CMK (cell line): ENCODE results near the gene POLR1F.

GRCh38 chr7:17009188-17009895 lies 127.6 kb upstream of the AGR3 start:
- RRBS: no CpG with 5 or more reads among the region's 3 CpGs

- RRBS: no CpG with 5 or more reads among the region's 8 CpGs
Measured at GRCh38 chr7:17312657-17313770, 14.6 kb downstream of the AHR start.

GRCh38 chr7:17330673-17331381 lies 32.4 kb downstream of the AHR start:
- RRBS: no CpG with 5 or more reads among the region's 2 CpGs

DNA sequence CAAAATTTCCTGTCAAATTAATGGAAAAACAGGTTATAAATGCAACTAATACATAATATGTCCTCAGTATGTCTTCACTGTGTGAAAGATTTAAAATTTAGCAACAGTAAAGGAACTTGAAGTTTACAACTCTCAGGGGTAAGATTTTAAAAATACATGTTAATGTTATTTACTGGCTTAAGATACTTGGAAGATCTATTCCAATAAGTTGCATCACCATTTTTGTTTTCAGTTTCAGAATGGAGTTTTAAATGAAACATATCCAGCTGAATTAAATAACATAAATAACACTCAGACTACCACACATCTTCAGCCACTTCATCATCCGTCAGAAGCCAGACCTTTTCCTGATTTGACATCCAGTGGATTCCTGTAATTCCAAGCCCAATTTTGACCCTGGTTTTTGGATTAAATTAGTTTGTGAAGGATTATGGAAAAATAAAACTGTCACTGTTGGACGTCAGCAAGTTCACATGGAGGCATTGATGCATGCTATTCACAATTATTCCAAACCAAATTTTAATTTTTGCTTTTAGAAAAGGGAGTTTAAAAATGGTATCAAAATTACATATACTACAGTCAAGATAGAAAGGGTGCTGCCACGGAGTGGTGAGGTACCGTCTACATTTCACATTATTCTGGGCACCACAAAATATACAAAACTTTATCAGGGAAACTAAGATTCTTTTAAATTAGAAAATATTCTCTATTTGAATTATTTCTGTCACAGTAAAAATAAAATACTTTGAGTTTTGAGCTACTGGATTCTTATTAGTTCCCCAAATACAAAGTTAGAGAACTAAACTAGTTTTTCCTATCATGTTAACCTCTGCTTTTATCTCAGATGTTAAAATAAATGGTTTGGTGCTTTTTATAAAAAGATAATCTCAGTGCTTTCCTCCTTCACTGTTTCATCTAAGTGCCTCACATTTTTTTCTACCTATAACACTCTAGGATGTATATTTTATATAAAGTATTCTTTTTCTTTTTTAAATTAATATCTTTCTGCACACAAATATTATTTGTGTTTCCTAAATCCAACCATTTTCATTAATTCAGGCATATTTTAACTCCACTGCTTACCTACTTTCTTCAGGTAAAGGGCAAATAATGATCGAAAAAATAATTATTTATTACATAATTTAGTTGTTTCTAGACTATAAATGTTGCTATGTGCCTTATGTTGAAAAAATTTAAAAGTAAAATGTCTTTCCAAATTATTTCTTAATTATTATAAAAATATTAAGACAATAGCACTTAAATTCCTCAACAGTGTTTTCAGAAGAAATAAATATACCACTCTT lies 44.7 kb downstream of the AHR start:
- RRBS: no CpG with 5 or more reads among the region's 5 CpGs

GRCh38 chr7:17344979-17345593 lies 46.6 kb downstream of the AHR start:
- RRBS: no CpG with 5 or more reads among the region's 10 CpGs

GRCh38 chr7:18086420-18087445 lies 59.1 kb upstream of the PRPS1L1 start:
- RRBS: 95% methylated on average over 13 of the region's 117 CpGs

- RRBS: no CpG with 5 or more reads among the region's 3 CpGs
Measured at GRCh38 chr7:18508299-18508804, 12.8 kb downstream of the HDAC9 start.

- RRBS: no CpG with 5 or more reads among the region's 2 CpGs
Measured at GRCh38 chr7:18638590-18638884, 143.0 kb downstream of the HDAC9 start.

DNA sequence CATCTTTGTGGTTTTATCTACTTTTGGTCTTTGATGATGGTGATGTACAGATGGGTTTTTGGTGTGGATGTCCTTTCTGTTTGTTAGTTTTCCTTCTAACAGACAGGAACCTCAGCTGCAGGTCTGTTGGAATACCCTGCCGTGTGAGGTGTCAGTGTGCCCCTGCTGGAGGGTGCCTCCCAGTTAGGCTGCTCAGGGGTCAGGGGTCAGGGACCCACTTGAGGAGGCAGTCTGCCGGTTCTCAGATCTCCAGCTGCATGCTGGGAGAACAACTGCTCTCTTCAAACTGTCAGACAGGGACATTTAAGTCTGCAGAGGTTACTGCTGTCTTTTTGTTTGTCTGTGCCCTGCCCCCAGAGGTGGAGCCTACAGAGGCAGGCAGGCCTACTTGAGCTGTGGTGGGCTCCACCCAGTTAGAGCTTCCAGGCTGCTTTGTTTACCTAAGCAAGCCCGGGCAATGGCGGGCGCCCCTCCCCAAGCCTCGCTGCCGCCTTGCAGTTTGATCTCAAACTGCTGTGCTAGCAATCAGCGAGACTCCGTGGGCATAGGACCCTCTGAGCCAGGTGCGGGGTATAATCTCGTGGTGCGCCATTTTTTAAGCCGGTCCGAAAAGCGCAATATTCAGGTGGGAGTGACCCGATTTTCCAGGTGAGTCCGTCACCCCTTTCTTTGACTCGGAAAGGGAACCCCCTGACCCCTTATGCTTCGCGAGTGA lies 49.1 kb upstream of the FERD3L start:
- RRBS: no CpG with 5 or more reads among the region's 20 CpGs

DNA sequence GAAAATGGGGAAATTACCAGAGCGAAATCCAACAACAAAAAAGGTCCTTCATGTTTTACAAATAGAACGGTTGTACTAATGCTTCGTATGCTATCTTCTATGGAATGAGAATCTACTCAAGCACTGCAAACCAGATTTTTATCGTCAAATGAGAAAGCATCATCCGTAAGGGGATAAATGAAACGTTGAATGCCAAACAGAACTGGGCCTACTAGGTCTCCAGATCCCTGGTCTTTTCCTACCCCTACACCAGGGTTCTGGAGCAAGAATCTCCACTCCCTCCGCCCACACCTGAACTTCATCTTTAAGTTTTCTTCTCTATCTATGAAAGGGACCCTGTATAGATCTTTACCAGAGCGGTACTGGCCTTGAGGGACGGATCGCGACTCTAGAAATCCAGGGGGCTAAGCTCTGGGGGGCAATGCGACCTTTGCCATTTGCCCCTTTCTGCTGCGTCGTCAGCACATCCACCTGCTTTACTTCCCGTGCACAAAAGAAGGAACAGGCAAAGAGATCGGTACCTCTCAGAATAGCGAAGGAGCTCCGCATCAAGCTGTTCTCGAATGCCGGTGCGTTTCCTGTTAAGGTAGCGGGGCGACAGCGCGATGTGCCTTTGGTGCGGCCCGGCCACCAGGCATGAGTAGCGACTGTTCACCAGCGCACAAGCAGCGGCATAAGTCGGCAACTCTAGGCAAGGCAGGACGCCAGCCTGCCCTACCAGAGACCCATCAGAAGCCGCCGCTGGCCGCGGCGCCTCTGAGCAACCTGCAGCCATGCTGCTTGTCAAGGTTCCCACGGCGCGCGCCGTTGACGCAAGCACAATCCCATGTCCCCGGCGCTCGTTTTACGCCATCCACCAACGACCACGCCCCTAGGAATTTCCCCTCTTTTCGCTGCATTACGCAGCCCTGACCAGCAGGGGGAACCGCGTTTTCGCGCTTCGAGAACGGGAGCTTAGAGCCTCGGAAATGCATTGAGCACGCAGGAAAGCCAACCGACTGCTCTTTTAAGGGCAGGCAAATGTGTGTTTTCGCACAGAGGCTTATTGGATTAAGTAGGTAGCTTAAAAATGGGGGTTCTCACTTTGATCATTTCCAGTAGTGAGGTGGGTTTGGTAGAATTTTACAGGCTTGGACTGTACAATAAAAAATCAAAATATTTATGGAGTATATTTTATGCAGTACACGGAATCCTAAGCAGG lies at the start of gene POLR1F:
POLR1F (minus strand) TSS at position 796 of the 1,201 bp plus-strand sequence.
- RRBS: 1% methylated on average over 8 of the region's 62 CpGs

DNA sequence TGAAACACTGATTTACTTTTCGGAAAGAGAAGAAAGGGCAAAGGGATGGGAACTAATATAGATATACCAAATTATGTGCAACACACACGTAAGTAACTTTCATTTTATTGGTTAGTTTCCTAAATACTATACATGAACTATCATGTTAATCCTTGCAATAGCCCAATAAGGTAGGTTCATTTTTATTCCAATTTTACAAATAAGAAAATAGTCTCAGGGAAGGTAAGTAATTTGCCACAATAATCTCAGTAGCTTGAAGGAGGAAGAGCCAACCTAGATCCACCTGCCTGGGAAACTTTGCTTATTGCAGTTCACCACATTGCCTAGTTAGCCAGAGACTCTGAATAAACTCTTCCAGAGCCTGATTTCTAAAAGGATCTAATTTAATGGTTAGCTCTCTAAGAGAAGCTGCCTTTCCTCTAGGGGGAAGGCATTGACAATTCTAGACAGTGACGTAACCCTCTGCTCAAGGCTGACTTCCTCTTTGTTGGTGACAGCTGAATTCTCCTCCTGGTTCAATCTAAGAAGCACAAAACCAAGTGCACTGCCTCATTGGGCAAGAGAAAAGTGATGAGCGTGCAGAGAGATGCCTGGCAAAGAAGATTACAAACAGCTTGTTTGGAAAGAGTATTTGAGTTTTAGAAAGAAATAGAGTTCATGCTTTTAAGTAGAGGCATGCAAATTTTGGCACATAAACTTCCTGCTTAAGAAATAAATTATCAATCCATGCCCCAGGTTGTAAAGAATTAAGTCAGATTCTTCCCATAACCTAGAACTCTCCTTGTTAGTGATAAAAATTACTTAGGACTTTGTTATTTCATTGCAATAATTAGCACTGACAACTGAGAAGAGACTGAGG lies 102.8 kb downstream of the MACC1 start:
- RRBS: no CpG with 5 or more reads among the region's 4 CpGs

- RRBS: no CpG with 5 or more reads among the region's 21 CpGs
Measured at GRCh38 chr7:20120534-20121818, 96.2 kb downstream of the MACC1 start.

DNA sequence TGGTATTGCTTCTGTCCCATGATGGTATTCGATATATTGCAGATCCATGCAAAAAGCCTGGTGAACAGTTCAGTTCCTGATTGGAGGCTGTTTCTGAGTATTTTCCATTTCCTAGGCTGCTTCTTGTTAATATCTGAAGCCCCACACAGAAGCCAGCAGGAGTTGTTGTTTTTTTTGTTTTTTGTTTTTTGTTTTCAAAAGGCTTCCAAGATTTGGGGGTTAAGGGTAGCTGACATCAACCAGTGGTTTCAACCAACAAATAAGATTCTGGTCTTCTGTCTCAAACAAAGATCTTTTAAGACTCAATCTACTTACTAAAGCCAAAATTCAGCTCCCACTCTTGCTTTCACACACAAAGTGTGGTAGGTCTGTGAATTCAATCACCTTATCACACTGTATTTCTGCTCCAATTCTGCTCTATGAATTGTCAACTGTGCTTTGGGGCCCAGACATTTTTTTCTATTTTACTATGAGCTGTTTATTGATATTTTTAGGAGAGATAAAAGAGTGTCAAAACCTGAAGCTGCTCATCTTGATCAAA lies 37.6 kb downstream of the MACC1 start:
- RRBS: no CpG with 5 or more reads among the region's 1 CpG

DNA sequence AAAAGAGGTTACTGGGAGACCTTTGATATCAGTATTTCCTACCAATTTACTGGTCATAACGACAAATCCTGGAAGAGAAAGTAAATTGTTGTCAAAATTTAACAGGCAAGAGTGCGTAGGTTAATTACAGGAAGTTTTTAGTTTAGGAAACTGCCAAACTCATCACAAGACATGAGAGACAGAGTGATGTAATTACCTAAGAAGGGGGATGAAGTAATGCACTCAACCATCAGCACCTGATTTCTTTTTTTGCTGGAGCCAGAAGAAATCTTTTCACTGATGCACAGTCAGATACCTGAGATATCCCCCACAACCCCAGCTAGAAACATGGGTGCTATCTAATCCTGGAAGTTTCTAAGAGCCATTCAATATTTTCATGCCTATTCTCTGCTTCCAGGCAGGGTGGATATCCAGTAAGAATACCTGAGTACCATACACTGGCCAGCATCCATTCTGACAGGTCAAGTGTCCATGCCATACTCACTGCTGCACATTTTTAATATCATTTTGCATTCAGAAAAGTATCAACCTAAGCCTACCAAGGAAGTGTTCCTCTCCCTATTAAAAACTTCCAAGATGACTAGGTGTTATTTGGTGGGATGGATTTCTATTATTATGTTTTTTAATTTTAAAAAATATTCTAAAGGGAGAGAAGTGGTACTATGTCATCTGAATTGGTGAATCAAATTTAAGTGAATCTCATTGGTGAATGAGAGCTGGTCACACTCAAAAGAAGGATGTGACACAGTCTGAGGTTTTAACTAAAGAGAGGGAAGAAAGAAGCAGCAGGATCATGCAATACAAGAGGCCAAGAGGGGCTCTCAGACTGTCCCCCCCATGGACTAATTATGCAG lies 16.5 kb downstream of the MACC1 start:
- RRBS: no CpG with 5 or more reads among the region's 2 CpGs

- RRBS: no CpG with 5 or more reads among the region's 2 CpGs
Measured at GRCh38 chr7:20296589-20296788, 34.2 kb upstream of the ITGB8 start.

DNA sequence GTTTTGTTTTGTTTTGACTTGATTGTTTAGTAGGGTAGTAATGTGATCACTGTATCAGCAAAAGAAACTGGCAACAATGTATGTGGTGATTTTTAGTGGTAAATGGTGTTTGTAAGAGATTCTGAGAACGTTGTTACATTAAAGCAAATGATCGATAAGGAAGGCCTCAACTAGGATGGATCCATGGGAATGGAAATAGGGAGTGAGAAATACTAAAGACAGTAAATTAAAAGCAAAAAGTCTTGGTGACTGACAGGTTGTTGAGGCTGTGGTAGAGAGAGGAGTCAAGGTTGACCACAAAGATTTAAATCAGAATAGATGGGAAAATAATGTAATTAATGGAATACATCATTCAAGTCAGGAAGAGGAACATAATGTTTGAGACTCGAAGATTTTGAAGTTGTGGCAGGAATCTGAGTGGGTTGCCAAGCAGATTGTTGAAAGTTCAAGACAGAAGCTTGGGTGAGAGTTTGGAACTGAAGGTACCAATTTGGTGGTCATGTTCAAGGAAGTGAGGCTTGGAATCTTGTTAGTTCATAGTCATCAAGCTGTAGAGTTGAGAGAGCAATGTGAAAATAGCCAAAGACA lies 16.7 kb downstream of the ITGB8 start:
- RRBS: no CpG with 5 or more reads among the region's 3 CpGs

DNA sequence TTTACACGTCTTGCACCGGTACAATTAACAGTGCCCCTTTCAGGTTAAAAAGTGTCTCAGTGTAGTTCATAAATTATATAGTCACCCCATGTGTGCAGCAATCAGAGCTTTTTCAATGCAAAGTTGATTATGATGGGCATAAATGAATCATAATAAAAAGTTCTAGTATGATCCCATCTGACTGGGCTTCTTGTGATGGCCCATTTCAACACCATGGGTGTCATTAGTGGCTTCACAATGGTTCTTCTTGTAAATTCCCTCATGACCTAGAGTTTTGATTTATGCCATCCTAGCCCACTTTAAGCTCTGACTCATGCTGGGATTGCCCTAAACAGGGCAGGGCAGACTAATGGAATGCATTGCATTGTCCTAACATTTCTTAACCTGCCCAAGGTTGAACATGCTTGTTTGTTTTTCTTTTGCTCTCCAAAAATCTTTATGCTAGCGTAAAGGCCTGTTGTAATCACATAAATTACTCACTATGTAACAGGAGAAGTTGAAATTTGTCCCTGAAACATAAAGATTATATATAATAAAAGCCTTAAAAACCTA lies 22.2 kb downstream of the ITGB8 start:
- RRBS: no CpG with 5 or more reads among the region's 3 CpGs

- RRBS: 94% methylated on average over 18 of the region's 48 CpGs
Measured at GRCh38 chr7:20783505-20784332, 3.0 kb downstream of the SP8 start.

- RRBS: no CpG with 5 or more reads among the region's 11 CpGs
Measured at GRCh38 chr7:20835157-20835510, 48.4 kb upstream of the SP8 start.